SJCRH30 (cell line): ENCODE measurements around a stretch of chr22.

- RAMPAGE, long total RNA = no peak
These were observed 50.8 kb downstream of the MED15 start for GRCh38 chr22:20558142-20558739.

DNA sequence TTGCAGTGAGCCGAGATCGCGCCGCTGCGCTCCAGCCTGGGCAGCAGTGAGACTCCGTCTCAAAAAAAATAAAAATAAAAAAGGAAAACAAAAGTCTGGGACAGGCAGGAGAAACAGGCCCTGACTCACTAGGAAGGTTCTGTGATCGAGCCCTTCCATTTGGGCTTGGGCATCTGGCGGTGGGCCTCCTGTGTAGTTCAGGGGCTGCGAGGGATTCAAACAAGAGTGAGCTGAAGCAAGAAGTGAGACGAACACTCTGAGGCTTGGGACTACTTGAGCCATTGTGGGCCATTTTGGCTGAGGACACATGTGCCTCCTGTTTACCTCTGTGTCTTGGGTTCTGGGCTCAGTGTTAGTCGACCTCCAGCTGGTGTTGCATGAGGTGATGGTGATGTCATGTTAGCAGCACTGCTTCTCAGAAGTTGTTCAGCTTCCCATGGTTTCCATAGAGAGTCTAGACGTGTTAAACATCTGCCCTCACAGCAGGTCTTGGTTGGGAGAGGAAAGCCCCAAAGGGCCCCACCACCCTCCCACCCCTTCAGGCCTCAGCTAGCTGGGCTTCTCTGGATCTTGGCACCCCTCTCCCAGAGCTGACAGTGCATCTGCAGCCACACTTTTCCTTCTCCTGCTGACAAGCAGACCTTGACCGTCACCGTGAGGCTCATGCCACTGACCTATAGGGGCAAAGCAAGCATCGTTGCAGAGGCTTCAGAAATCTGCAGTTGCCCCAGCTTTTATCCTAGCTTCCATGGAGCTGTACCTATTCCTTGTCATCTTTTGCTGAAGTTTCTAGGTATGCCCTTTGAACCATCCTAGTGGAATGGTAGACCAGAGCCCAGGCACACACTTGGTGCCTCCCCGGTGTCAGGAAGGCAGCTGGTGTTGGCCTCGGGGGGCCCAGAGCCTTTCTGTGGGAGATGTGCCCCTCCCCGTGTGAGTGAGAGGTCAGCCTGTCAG is 57.9 kb downstream of the MED15 start:
- RAMPAGE, long total RNA = no peak

DNA sequence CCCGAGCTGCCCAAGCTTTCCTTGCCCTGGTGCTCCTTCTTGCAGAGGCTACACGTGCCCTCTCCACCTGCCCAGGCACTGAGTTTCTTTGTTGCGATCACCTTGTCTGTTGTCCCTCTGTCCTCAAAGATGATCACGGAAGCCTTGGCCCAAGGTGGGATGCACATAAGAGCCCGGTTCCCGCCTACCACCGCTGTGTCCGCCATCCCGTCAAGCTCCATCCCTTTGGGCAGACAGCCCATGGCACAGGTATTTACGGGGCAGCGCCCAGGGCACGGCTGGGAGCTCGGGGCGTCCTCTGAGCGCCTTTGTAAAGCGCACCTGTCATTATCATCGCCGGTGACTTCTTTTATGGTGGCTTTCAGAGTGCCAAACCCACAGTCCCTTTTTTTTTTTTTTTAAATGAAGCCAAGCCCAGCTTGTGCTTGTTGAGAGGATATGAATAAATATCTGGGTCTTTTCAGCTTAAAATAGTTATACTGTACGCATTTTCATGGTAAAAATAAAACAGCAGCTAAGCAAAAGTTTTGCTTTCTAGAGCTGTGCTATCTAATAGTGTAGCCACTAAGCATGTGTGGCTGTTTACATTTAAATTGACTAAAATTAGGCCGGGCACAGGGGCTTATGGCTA is 67.7 kb downstream of the MED15 start:
- RAMPAGE, long total RNA = no peak

DNA sequence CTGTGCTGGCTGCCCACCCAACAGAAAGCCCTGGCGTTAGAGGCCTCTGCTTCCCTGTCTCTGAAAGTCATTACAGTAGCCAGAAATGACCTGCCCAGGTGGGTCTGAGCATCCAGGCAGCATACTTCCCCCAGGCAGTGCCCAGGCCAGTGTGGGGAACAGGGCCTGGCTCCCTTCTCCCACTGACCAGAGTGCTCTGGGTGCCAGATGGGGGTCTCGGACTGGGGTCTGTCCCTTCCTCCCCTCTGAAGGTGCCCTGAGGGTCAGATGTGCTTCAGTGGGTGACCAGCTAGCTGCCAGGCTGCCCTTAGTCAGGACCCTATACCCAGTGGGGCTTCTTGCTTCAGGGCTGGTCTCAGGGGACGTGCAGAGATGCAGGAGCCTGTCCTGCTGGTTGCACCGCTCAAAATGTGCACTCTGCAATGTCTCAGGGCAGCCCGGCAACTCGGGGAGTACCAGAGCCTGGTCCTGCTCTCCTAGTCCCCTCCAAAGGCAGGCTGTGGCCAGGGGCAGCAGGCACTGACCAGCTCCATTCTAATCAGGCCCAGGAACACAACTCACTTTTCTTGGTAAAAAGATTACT is 80.6 kb downstream of the MED15 start:
- RAMPAGE, long total RNA = no peak

DNA sequence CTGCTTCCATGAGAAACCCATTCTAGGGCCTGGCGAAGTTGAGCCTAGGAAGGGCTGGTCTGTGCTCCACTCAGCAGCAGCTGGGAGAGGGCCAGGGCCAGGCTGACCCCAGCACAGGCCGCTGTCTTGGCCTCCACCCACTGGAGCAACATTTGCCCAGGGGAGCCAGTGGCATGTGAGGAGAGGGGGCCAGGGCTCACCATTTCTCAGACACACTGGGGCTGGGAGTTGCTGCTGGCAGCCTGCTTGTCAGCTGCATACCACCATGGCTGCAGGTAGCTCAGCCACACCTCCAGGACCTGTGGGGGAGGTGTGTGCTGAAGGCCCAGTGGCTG is 98.5 kb downstream of the MED15 start:
- RAMPAGE, long total RNA = no peak

- RAMPAGE, long total RNA = no peak
These were observed 102.8 kb upstream of the SERPIND1 start for GRCh38 chr22:20671176-20671427.

DNA sequence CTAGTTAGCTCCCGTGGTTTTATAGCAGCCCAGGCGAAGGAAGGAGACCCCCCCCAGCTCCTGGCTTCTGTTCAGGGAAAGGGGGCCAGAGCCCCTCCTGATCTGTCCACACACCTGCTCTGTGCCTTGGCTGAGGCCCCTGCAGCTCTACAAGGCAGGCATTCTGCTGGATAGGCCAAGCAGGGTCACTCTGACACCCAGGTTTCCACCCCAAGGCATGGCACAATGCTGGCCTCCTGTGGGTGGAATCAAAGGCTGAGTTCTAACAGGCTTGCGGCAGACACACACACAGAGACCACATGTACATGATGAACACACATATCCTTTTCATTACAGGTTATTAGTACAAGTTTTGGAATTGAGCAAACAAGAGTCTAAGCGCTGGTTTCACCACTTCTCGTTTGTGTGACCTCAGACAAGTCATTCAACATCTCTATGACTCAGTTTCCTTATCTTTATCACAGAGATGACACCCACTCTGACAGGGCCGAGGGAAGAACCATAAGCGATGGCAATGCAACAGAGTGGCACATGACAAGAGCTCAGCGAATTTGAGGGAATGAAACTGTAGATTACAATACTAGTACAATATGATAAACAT is 7.6 kb downstream of the SERPIND1 start:
- RAMPAGE, long total RNA = no peak

DNA sequence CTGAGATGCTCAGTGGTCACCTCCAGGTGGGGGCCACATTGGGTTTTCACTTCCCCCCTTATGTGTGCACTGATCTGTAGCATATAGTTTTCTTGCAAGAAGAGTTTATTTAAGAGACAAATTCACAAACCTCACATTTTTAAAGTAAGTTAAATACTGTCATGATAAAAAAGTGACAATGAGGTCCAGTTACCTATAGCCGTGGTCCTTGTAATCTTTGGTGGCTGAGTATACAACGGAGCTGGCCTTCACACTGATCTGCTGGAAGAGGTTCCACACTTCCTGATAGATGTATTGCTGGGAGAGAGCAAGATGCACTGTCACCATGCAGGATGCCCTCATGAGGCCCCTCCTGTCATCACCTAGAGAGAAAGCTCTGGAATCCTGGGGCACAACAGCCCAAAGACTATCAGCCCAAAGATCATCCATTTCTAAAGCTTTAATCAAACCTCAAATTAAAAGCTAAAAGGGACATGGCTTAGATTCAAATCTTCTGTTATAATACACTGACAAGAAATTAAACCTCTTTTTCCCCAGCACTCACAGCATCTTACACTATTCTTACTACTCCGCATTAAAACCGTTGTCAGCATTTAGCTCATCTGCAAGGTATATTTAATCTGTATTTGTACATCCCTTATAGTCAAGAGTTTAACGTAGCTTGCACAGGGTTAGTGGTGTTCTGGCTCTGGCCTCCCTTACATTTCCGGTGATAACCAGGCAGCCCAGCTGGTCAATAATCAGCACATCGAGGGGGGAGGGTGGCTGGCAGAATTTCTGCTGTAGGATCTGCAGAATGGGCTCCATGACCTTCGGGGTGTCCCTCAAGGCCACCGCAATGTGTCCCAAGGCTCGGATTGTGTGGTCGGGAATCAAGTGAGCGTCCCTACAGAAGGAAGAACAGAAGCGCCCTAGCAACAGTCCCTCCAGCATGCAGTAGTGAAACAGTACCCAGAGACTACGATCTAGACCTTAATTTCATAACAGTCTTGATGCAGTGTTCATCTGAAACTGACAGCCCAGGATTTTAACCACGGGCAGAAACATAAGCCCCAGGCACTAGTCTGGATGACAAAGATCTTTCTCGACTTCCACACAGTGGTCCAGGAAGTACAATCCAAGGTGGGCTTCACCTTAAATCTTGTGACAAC is 24.9 kb downstream of the SERPIND1 start:
- RAMPAGE, long total RNA = no peak

DNA sequence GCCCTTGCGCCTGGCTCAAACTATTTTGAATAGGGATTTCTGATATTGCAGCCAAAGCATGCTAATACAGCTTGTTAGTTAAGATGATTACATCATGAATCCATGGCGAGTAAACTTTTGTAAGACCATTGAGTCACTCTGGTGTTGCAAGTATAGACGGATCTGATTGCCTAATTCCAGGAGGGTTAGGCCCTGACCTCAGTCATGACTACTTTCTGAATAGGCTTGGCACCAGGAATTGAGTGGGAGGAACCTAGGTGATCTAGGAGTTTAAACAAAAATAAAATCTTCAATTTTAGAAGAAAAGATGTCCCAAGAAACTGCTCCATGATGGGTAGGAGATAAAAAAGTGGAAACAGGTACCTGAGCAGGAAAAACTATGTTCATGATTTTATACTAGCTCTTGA is 12.6 kb upstream of the CRKL start:
- RAMPAGE, long total RNA = no peak

DNA sequence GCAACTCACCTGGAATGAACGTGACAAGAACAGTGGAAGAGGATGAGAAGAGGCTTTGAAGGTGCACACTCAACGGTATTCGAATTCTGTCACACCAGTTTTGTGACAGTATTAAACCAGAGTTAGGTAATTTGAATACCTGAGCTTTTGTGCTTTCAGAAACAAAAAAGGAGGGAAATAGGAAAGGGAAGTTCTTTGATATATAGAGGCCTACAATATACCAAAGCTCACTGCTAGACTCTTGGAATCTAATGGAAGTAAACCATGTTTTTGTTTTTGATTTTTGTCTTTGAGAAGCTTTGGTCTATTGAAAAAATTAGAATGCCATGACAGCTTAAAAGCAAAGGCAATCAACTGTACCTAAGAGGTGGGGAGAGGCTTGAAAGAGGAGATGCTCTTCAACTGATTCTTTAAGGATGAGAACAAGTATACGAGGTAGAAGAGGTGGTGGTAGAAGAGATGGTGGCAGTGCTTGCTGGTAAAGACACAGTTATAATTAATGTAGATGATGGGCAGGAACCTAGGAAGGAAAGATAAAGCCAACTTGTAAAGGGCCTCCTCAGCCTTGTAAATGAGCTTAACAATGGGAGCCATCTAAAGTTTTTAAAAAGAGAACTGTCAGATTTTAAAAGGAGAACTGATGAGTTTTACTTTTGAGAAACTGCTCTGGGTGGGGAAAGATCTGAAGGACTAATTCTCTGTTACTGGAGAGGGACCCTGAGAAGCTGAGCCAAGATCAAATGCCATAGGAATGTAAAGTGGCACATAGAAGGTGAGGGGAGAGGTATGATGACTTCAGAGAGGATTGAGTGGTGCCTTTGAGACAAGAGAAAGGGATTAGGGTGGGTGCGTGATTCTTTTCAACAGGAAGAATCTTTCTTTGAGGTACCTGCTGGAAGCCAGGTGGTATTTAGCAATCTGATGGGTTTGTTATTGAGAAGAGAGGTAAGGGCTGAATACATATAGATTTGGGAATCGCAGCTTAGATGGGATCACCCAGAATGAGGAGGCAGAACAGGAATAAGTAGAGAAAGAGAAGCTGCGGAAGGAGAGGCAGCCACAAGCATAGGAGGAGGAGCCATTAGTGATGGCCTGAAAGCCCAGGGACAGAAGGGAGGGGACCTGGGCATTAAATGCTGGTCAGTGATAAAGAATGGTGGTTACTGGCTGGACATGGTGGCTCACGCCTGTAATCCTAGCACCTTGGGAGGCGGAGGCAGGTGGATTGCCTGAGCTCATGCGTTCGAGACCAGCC is 8.9 kb downstream of the CRKL start:
- RAMPAGE, long total RNA = no peak

- RAMPAGE, long total RNA = no peak
These were observed 2.5 kb downstream of the THAP7 start for GRCh38 chr22:20999200-20999963.

GRCh38 chr22:21444490-21445376 is 22.5 kb upstream of the TMEM191C start:
- RAMPAGE, long total RNA = no peak

GRCh38 chr22:21467438-21467745 is 205 bp downstream of the TMEM191C start:
- RAMPAGE, long total RNA = no peak

DNA sequence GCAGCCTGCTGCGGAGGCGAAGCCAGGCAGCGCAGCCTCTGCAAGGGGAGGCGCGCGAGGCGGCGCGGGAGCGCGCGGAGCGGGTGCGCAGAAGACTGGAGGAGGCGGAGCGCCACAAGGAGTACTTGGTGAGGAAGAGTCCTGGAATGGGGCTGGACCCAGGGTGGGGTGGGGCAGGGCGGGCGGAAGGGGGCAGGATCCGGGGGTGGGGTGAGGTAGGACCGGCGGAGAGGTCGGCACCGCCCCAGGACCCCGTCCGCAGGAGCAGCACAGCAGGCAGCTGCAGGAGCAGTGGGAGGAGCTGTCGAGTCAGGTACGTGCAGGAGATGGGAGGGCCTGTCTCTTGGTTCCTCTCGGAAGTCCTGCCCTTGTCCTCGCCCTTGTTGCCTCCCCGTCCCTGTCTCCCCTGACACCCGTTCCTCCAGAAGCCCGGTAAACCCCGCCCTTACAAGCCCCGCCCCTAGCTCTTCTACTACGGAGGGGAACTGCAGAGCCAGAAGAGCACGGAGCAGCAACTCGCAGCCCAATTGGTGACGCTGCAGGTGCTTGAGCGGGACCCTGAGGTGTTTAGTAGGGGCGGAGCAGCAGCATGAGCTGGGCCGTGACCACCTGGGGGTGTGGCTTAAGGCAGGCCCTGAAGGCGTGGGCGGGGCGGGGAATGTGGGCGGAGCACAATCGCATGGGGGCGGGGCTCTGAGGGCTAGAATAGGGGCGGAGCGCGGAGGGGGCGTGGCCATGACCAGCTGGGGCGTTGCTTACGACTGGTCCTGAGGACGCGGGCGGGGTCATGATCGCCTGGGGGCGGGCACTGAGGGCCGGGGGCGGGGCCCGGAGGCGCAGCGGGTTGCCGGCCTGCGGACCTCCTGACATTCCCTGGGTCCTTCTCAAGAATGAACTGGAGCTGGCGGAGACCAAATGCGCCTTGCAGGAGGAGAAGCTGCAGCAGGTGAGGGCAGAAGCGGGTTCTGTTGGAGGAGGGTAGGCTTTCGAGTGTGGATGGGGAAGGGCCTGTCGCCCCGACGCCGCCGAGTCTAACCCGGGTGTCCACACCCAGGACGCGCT is 1.0 kb downstream of the TMEM191C start:
- RAMPAGE, long total RNA = no peak

DNA sequence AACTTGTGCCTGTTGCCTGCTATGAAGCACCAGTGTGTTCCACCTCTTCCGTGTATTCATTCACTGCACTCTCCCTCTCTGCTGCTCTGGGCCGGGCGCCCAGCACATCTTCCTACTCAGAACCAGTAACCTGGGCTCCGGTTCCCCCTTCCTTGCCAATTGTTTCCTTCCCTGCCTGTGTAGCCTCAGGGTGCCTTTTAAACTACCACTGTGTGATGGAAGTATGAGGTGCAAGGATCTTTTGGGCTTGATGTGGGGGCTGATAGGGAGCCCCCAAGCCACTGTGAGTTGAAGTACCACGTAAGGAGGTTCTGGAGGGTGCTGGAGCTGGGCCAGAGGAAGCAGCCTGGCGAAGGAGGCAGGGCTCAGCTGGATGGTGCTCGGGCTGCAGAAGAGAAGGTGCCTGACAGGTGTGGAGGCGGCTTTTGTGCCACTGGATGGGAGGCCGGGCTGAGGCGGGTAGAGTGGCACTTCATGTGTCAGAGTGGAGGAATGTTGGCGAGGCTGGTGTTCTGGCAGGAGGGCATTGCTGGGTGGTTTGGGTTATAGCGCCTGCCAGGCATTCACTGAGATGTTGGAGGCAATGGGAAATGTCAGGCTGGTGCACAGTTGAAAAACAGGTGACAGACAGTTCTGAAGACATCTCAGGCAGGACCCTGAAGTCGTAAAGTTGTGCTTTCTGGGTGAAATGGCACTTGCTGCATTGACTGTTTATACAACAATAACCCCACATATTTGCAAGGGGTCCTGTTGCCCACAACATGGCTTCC is 24.1 kb downstream of the UBE2L3 start:
- RAMPAGE, long total RNA = no peak

GRCh38 chr22:21598874-21599915 is 30.6 kb downstream of the YDJC start:
- RAMPAGE, long total RNA = no peak

GRCh38 chr22:21697379-21698232 is 31.8 kb downstream of the PPIL2 start:
- RAMPAGE, long total RNA = no peak

DNA sequence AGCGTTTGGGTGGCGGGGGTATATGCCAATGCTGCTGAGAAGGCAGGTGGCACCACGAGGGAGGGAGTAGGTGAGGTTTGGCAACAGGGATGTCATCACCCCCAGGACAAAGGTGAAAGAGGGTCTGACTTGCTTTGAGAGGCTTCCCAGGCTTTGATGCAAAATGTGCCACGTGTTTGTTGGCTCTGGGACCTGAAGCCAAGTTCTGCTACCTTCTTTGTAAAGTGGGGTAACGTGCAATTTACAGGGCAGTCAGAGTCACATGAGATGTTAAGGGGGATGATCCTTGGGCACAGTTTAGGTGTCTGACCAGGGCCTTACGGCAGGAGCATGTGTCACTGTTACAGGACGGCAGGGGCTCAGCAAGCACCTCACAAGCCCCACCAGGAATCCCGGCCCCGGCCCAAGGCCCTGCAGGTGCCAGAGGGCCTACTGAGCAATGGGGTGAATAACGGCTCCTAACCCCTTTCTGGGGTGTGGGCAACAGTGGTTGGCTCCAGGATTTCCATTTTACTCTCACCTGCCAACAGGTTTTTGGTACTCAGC is 3.9 kb downstream of the YPEL1 start:
- RAMPAGE, long total RNA = no peak

DNA sequence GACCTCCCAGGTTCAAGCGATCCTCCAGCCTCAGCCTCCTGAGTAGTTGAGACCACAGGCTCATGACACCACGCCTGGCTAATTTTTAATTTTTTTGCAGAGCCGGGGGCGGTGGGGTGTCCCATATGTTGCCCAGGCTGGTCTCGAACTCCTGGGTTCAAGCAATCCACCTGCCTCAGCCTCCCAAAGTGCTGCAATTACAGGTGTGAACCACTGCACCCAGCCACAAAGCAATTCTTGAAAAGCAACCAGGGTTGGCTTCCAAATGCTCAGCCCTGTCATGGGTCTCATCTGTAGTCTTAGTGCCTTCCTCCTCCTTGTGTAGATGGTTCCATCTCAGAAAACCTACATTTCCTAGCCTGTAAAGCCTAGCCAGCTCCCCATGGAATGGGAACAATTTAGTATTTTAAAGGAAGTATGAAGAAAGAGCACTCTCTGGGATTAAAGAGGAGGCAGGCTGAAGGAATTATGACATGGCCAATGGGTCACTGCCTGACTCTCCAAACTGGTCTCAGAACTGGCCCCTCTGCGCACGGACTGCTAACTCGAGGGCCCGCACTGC is 20.9 kb upstream of the YPEL1 start:
- RAMPAGE, long total RNA = no peak

DNA sequence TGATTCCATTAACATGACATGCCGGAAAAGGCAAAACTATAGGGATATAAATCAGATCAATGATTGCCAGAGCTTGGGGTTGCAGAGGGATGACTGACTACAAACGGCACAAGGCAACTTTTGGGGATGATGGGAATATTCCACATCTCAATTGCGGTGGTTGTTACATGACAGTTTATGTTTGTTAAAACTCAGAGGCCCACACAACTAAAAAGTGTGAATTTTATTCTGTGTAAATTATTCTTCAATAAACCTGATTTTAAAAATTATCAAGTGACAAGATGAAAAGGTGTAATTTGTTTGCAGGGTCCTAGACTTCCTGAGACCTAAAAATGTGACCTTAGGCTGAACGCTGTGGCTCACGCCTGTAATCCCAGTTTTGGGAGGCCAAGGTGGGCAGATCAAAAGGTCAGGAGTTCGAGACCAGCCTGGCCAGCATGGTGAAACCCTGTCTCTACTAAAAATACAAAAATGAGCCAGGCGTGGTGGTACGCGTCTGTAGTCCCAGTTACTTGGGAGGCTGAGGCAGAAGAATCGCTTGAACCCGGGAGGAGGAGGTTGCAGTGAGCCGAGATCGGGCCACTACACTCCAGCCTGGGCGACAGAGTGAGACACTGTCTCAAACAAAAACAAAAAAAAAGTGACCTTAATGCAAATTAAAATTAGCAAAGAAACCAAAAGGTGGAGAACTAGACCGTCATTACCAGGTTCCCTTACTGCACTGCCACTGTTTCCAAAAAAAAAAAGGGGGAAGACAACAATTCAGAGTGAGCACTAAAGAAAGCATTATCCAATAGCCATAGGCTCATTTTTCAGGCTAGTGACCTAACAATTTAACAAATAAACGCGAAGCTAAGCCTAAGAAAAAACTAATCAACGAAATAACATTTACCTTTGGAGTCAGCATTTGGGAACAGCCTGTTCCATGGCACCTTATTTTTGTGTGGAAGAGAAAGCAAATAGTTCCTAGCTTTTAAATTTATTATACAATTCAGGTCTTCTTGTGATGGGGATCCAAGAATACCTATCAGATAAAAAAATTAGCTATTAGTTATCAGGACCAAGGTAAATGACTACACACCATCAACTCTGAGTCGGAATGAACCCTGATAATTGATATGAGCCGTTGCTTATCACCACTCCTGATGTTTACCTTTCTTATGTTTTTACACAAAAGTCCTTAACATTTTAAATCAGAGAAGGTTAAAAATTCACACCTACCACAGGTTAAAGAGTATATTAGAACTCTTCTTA is 52.2 kb upstream of the YPEL1 start:
- RAMPAGE, long total RNA = no peak